Kidney epithelial cell (primary cell): Measurements from ENCODE around the gene IGIP.

GRCh38 chr5:138961647-138962676, 86.8 kb upstream of the LRRTM2 start:
- RAMPAGE, long total RNA = no peak
- RRBS = no CpG with 5 or more reads among the region's 7 CpGs

DNA sequence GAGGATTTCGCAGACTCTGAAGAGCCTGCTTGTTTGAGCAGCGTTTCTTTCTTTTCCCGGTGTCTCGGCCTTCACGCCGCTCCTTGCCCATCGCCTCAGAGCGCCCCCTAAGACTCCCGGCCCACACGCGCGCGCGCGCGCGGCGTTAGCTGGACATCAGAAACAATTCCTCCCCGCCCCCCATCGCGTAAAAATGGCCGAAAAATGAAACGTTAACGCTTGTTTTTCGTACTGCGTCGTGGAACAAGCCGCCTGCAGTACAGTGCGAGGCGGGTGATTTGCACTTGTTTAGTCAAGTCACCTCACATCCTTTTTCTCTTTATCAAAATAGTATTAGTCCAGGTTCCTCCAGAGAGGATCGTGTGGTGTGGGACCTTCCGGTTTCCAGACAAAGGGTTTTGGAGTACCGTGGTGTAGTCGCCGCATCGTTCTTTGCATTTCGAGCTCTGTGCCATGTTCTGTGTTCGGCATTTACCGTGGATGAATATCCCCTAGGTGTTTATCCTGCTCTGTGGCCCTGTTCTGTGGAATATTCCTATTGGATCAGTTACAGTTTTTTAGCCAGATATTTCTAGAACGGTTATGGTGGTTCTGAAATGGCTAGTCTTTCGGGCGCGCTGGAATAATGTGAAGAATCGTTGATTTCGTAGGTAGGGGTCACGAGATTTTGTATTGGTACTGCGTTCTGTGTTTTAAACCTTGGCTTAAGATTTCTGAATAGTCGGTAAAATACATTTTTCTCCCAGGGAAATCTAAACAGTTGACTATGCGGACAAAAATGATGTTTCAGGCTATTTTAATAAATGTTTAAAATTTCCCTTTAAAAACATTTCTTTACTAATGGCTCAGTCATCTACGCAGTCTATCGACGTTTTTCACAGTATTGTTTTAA, 1.1 kb downstream of the MATR3 start:
- RAMPAGE, long total RNA = no peak
- RRBS = 1% methylated on average over 7 of the region's 52 CpGs

DNA sequence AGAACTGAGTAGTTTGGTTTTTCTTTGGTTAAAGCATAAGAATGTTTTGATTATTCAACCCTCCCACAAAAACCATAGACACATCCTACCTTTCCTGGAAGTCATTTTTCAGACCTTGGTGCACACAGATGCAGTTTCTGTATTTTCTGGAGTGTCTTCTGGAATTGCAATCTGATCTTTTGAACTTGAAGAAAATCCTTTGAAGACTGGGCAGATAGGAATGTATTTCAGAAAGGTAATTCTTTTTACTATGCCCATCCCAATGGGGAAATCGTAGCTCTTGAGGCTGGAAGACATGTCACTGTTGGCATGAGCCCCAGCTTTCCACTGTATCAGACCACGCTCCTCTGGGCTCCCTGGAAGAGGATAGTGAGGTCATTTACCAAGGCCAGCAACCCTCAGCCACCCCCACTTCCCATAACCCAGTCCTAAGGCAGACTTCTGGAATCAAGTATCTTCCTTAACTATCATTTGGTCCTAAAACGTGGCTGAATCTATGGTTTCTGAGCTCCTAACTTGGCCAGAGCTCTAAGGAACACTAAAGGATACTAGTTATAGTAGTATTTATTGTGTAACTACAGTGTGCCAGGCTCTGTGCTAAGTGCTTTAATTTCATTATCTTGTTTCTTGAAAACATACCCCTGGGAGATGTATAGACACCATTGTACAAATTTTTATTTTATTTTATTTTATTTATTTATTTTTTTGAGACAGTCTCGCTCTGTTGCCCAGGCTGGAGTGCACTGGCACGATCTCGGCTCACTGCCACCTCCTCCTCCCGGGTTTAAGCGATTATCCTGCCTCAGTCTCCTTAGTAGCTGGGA, 11.0 kb downstream of the SLC23A1 start:
- RAMPAGE, long total RNA = no peak
- RRBS = no CpG with 5 or more reads among the region's 8 CpGs

DNA sequence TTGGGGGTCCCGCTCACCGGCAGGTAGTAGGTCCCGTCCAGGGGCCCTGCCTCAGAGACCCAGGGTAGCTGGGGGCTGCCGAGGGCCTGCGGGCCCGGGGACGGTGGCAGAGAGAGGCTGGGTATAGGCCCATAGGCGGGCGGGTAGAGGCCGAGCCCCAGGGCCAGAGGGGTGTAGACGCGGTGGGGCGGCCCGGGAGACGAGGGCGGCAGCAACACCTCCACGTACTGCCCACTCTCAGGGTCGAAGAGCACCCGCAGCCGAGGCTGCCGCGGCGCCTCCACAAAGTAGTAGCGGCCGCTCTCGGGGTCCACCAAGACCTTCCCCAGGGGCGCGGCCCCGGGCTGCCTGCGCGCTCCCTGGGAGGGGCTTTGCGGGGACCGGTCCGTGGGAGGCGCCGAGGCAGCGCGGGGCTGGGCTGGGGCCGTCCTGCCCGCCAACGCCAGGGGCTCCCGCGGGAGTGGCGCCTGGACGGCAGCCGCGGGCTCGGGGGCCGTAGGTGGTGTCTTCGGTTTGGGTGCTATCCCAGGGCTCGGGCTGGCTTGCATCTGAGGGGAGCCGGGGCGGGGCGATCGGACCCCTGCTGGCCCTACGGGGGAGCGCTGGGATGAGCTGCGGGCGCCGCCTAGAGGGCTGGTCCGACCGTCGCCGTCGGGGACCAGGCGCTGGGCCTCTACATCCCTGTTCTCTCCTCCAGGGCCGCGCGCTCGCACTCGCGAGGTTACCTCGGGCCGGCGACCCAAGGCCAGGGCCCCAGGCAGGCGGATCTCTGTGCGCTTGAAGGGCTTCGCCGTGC, 2.6 kb downstream of the PROB1 start:
- RAMPAGE, long total RNA = no peak
- RRBS = 35% methylated on average over 16 of the region's 79 CpGs

GRCh38 chr5:139459305-139459830, 3.2 kb downstream of the ECSCR start:
- RAMPAGE, long total RNA = no peak
- RRBS = no CpG with 5 or more reads among the region's 8 CpGs

GRCh38 chr5:139481611-139482003, 951 bp downstream of the STING1 start:
- RAMPAGE, long total RNA = no peak
- RRBS = no CpG with 5 or more reads among the region's 4 CpGs

GRCh38 chr5:139530931-139531685, 30.0 kb upstream of the UBE2D2 start:
- RAMPAGE, long total RNA = no peak
- RRBS = no CpG with 5 or more reads among the region's 9 CpGs

GRCh38 chr5:139560542-139561045, 545 bp upstream of the UBE2D2 start:
- RAMPAGE, long total RNA = no peak
- RRBS = no CpG with 5 or more reads among the region's 20 CpGs

DNA sequence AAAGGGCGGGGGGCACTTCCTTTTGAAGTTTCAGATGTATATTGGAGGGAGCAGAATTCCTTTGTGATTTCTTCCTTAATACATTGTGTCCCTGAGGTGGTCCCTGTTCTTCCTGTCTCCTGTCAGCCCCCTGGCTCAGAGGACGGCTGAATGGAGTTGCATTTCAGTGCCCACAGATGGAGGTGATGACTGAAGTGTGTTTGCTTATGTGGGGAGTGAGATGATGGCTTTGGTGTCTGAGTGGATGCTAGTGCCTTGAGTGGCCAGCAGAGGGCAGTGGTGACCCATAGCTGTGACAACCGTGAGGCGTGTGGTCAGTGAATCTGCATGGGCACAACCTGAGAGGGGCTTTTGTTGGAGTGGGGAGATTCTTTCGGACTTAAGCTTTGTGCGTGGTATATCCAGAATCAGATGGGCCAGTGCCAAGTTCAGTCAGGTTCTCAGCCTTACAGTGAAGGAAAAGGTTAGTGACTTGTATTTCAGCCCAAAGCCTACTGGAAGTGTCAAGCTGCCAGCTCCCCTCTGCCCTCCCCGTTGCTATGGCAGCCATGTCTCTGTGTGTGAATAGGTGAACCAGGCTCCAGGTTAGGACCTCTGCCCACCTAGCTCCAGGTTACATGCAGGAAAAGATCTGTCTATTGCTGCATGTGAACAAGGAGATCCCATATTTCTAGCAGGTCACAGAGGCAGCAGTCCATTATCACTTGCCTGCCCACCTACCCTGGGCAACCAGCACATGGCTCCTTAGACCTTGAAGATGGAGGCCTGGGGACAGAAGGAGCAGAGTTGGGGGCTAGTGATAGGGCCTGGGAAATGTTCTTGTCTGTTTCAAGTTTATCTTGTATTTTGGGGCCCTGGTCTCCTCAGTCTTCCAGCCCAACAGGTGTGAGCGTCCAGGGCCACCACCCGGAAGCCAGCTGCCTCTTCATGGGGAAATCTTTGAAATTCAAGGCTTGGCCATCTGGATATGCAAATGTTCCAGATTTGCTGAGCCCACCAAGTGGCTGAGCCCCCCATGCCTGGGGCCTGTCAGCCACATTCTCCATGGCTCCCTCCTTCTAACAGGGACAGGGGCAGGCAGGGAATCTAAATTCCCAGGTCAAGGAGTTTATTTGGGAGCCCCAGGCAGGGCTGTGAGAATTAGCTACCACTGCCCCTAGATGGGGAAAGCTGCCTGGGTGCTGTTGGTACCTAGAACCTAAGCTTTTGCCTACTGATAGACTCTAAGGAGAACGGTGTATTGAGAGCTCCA, 14.5 kb upstream of the CXXC5 start:
- RAMPAGE, long total RNA = no peak
- RRBS = no CpG with 5 or more reads among the region's 10 CpGs

- RAMPAGE, long total RNA = no peak
- RRBS = no CpG with 5 or more reads among the region's 7 CpGs
These were observed 35.0 kb downstream of the CXXC5 start for GRCh38 chr5:139683242-139683496.

DNA sequence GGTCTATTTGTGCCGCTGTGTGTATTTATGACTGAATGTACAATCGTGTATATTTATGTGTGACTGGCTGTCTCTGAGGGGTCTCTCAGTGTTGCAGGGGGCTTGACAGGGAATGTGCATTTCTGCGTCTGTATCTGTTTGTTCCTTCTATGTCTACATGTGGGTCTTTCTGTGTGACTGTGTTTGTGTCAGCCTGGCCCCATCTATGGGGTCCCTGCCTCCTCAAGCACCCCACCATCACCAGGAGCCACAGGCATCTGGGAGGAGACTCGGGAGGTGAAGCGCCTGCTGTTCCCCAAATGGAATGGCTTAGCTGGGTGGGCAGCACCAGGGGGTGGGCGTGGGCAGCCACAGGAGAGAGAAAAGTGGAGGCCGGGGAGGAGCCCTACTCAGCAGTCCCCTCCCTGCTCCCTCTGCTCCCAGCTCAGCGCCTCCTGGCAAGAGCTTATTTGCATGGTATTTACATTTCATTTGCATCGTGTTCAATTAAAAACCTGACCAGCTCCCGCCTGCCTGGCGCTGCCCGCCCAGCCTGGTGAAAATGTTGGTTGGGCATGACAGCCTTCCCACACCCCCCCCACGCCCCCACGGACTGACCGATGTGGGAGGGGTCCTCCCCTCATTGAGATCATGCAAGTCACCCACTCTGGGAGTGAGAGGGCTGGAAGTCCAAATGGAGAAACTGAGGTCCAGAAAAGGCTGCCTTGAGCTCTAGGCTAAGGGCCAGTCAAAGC, 50.4 kb downstream of the CXXC5 start:
- RAMPAGE, long total RNA = no peak
- RRBS = no CpG with 5 or more reads among the region's 15 CpGs

DNA sequence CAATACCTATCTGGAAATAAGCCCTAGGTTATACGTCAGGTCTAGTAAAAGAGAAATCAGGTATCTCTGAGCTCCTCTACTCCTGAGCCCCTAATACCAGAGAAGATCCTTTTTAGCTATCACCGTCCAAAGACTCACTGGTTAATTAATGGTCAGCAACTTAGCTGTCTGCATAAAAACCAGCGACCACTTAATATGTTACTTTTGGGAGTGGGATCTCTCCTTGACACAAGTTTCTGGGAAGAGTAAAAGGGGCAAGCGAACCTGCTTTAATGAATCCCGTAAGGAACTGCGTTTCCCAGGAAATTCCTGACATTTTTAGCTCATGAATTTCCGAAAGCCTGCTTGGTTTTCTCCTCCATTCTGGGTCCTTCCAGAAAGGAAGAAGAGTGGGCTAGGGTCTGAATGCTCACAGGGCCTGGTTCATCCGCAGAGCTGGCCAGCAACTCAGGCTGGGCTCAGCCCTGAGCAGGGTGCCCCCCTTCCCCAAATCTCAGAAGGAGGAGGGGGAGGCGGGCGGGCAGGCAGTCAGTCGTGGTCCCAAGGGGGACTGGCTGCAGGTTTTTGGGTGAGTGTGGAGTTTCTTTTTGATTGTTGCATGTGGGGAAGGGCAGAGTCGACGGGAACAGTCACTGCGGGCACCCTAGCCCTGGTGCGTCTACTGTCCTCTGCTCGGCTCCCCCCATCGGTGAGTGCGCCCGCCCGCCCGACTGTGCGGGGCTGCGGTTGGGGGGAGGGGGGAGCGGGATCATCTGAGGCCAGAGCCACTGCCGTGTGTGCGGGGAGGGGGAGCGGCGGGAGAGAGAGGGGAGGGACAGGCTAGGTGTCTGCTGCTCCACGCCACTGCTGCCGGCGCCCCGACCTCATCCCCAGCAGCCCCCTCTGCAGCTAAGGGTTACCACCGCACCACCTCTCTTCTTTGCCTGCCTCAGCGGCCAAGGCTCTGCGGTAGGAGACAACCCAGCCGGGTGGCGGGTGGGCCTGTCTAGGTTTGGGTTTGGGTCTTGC, 1.1 kb upstream of the PURA start:
- RAMPAGE, long total RNA = no peak
- RRBS = no CpG with 5 or more reads among the region's 37 CpGs

GRCh38 chr5:140125784-140126046, at the start of gene IGIP:
IGIP (plus strand) TSS chr5:140125937.
- RAMPAGE, long total RNA = no peak

DNA sequence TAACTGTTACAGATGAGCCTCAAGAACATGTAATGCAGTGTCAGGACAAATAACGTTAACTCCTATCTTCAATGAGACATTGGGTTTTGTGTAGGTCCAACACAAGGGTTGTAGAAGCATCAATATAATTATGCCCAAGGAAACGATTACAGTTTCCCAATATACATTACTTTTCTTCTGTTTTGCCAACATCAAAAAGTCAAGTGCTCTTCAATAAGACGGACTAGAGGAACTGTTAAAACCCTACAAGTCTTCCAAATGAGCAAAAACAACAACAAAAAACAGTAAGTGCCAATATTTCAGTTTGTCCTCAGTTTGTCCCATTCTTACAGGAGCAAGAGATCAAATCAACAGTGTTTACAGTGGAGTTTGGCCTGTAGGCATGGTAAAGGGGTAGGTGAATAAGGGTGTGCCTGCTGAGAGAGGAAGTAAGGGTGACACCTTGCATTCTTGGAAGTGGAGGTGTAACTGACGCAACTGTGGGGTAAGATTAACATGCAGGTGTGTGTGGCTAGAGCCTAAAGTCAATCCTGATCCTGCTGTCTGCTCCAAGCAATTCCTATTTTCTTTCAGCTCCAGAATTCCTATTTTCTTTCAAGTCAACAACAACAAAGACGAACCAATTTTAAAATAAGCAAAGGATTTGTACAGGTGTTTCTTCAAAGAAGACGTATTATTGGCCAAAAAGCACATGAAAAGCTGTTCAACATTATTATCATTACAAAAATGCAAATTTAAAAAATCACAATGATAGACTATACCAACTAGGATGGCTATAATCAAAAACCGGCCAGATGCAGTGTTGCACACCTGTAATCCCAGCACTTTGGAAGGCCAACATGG, 43.4 kb downstream of the PFDN1 start:
- RAMPAGE, long total RNA = no peak
- RRBS = no CpG with 5 or more reads among the region's 7 CpGs

GRCh38 chr5:140293805-140294228, 9.1 kb downstream of the PFDN1 start:
- RAMPAGE, long total RNA = no peak
- RRBS = no CpG with 5 or more reads among the region's 1 CpG

DNA sequence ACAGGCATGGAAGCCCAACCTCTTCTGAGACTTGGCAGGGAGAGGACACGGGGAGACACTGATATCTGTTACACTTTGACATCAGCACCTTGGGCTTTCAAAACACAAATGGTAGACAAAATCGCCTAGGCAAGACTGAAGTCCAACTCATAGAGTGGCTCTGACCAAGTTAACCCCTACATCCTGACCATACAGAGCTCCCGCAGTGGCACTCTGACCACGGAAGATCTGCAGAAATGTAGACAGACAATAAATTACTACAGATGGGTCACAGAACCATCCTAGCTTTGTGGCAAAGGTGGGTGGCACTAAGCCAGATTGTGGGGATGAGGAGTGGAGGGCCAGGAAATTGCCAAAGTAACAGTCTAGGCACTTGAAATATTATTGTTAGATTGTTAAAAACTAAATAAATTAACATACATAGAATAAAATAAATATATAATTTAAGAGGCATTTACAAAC, 13.1 kb downstream of the HBEGF start:
- RAMPAGE, long total RNA = no peak
- RRBS = no CpG with 5 or more reads among the region's 4 CpGs

DNA sequence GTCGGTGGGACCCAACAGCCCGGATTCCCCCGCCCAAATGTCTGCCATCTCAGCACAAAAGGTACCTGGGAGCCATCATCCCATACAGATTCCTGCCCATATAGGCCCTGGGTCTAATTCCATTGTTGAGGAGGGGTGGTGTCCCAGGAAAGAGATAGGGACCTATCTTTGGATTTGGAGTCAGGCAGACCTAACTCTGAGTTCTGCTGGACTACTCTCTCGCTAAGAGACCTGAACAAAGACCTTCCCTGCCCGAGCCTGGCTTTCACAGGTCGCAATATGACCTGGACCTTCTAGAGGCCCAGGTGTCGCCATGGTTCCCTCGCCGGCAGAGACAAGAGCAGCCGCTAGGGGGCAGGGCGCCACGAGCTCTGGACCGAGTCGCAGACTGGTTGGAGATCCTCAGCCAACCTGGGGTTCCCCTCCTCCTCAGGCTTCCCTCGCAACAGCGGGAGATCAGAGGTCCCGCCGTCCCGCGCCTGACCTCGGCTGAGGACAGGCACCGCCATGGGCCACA, 3.1 kb downstream of the SLC4A9 start:
- RAMPAGE, long total RNA = no peak
- RRBS = no CpG with 5 or more reads among the region's 22 CpGs

GRCh38 chr5:140374598-140375265, 14.7 kb downstream of the SLC4A9 start:
- RAMPAGE, long total RNA = no peak
- RRBS = no CpG with 5 or more reads among the region's 5 CpGs

- RAMPAGE, long total RNA = no peak
- RRBS = no CpG with 5 or more reads among the region's 2 CpGs
These were observed 34.3 kb downstream of the ANKHD1 start for GRCh38 chr5:140435902-140436420.

DNA sequence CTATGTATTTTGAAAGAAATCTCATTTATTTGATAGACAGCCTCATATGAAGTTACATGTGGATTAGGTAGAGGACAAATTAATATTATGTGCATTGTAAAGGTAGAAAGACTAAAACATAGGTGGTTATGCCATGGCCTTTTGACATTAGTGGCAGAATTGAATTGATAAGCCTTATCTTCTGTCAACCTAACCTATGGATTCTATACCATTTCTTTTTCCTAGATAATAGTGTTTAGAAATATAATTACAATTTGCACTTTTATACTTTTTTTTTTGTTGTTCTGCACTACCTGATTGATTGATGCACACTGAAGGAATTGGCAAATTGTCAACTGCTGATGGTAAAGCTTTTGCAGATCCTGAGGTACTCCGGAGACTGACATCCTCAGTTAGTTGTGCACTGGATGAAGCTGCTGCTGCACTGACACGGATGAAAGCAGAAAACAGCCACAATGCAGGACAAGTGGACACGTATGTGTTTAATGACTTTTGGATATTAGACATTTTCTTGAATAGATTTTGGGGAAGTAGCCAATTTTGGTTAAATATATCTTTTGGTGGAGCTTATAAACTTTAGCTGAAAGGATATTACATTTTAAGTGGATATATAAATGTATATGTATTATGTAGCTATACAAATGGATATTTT, 36.6 kb downstream of the ANKHD1 start:
- RAMPAGE, long total RNA = no peak
- RRBS = no CpG with 5 or more reads among the region's 3 CpGs